Aortic smooth muscle cell (primary cell): ENCODE measurements around a stretch of chr1.

DNA sequence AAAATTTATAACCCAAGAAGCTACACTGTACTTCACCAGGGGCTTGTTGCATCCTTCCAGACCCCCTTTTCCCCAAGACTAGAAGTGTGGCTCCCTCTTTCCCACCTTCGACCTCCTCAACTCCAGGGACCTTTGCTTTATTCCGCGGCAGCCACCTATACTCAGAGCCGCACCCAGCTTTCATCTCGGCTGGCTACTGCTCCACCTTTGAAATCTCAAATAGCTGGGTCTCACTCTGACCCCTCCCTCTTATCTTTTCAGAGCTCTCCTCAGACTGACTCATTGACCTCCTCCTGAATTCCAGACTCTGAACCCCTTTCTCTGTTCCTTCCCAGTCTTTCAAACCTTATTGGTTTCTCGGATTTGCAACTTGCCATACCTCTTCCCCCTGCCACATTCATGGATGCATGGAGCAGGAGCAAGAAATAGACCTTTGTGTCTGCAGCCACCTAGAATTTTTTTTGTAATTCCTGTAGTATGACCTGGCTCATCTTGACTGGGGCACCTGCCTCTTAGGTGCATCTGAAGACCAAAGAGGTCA, 144.7 kb upstream of the JUN start:
- RRBS: no CpG with 5 or more reads among the region's 6 CpGs

DNA sequence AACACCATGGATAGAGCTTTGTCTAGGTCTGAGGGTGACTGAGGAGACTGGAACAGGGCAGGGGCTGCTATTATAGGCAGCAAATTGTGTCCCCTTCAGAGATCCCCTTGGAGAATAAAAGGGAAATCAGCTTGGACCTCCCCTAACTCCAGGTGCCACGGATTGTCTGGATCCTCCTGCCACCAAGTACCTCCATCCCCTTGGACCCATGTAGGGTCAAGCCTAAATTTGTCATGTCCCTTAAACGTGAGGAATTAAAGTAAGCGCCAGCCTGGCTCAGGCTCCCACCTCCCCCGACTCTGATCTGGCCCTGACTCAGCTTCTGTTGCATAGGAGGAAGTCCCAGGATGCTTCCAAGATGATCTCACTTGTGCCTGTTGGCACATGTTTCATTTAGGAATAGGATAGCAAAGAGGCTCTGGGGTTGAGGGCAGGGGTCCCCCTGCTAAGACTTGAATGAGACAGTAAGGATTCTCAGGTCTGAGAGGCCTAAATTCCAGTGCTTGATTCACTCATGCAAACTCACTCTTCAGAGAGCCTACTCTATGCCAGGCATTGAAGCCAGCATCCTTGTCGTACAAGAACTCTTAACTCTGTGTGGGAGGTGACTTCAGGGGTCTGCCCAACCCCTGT, 231.9 kb upstream of the JUN start:
- RRBS: no CpG with 5 or more reads among the region's 5 CpGs

DNA sequence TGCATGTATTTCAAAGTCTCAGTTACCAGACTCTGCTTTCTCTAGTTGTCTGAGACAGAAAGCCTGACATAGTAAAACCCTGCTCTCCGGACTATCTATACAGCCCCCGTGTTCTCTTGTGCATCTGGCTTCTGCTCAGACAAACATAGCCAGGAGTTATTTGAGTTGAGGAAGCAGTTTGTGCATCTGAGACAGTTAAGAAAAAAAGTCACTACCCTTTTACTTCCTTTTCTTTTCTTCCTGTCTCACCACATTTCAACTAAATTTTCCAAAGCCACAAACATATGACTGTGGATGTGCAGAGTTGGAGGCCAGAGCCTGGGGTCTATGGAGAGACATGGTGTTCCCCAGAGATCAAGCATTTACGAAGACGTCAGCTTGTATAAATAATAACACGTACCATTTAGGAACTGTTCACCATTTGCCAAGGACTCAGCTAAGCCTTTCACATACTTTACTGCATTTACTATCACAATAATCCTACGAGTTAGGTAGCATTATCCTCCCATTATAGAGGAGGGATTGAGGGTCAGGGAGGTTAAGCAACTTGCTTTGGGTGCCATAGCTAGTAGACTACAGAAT, 158.4 kb upstream of the FGGY start:
- RRBS: no CpG with 5 or more reads among the region's 6 CpGs

DNA sequence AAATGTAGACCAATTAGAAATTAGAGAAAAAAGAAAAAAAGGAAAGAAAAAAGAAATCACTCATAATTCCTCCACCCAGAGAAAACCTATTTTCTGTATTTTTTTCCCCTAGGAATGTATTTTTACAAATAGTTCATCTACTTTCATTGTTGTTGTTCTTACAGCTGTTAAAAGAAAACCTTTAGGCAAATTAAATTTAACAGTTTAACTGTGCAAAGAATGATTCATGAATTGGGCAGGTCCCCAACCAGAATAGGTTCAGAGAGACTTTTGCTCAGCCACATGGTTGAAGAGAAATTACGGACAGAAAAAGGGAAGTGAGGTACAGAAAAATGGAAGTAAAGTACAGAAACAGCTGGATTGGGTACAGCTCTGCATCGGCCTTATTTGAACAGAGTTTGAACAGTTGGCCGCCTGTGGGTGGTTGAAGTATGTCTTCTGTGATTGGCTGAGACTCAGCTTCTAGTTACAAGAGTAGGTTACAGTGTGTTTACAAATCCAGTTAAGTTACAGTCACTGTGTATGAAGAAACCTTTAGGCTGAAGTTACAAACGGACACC, 210.0 kb downstream of the FGGY start:
- RRBS: no CpG with 5 or more reads among the region's 4 CpGs

DNA sequence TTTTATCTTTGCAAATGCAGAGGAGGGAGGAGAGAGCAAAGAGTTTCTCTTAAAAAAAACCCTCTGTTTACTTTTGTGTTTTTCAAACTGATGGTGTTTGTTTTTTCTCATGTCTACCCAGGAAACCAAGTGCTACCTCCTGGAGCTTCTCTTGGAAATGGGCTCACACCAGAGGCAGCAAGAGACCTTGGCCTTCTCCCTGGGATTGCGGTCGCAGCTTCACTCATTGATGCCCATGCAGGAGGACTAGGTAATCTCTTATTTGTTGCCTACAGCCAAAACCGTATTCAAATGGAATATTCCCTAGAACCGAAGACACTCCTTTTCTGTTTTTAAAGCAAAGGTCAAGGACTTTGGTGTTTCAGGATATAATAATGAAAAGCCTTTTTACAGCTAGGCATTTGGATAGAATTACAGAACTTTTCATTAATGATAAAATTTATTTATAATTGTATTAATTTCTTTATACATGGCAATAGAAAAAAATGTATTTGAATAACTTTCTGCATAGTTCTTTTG, 215.4 kb downstream of the FGGY start:
- RRBS: no CpG with 5 or more reads among the region's 4 CpGs

- RRBS: no CpG with 5 or more reads among the region's 6 CpGs
These were observed 253.0 kb downstream of the FGGY start for GRCh38 chr1:59549698-59550545.

DNA sequence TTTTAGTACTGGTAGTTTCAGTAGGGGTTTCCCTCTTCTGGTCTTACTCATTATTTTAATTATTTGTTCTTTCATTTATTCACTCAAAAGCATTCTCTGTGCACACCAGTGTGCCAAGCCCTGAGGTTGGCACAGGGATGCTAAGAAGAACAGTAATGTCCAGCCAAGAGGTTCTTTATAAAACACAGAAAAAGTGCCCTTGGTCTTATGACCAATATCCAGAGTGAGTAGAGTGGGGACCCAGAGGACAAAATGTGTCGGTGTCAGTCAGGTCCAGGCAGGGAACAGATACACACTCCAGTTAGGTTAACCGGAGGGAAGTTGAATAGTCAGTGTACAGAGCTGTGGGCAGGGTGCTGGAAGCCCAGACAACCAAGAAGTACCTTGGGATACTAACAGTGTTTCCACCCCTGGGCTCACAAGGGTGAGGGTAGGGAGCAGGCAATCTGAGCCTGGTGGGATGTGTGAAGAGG, 143.7 kb upstream of the HOOK1 start:
- RRBS: no CpG with 5 or more reads among the region's 2 CpGs

DNA sequence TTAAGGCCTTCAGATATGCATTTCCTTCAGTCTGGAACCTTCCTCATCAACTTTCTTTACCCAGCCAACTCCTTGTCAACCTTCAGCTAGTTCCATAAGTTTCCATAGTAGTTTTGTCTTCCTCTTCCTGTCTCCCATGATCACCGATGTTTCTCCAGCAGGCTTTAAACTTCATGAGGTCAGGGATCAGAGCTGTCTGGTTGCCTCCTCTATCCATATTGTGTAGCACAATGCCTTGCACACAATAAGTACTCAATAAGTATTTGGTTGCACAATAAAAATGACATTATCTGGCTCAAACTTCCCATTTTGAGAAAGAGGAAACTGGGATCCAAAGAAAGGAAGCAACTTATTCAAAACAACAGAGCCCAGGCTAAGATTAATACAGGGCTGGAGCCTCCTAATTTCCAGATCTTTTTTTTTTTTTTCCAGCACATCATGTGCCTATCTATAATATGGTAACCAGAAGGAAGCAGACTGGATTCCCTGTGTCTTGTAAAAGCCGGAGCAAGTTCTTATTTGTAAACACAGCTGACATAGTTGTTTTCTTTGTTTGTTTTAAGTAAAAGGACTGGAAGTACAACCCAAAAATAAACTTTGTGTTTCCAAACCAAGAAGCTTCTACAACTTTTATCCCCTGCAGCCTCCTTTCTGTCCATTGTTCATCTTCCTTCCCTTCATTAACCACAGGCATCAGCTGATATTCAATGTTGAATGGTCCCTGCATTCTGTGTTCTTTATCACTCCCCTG, 71.4 kb upstream of the HOOK1 start:
- RRBS: no CpG with 5 or more reads among the region's 2 CpGs

DNA sequence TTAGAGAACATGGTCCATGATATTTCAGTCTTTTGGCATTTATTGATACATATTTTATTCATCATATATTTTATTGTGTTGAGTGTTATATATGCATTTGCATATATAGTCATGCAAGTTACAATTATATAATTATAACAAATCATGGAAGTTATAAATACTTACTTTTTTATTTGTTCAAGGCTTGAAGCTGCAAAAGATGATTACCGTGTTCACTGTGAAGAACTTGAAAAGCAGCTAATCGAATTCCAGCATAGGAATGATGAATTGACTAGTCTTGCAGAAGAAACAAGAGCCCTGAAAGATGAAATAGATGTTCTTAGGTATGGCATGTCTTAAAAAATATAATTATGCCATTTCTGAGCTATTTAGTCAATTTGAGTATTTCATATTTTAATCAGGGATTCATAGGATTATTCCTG, 32.1 kb downstream of the HOOK1 start:
- RRBS: no CpG with 5 or more reads among the region's 2 CpGs

GRCh38 chr1:60274337-60274689, 200.7 kb upstream of the C1orf87 start:
- RRBS: no CpG with 5 or more reads among the region's 3 CpGs

- RRBS: no CpG with 5 or more reads among the region's 5 CpGs
These were observed 201.2 kb upstream of the C1orf87 start for GRCh38 chr1:60274741-60275136.

DNA sequence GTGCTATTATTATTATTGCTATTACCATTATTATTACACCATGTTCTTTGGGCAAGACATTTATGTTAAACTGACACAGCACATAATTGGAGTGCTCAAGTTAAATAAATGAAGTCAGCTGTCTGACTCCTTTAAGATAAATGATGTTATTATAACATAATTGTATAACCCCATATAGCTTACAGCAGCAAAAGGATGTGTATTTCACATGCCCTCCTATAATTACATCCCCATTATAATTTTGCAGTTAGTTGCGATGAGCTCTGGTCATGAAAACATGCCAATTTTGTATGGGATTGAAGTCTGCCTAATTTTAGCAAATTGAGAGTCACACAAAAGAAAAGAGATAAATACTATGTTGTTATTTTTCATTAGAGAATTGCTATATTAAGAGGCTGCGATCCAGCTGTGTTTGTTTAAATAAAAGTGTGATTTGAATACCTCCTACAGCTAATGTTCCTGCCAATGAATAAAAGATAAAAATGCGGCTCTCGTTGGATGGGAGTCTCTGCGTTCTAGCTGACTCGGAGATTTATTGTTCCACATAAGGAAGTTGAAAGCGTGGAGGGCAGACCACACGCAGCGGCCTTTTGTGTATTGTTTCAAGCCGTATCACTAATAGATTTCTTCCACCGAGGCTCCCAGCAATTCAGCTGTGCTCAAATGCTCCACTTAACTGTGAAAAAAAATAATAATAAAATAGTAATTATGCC, 461.0 kb upstream of the NFIA start:
- RRBS: no CpG with 5 or more reads among the region's 11 CpGs

DNA sequence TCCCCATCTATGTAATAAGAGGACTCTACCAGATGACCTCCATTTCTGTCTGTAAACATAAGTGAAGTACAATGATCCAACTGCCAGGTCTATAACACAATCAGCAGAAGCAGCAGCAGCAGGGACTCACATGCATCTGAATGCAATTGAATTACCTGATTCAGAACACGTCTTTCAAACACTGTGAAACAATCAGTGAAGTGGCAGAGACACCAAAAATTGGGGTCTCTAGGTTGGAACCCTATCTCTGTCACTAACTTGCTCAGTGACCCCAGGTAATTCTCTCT, 225.6 kb upstream of the NFIA start:
- RRBS: no CpG with 5 or more reads among the region's 1 CpG

DNA sequence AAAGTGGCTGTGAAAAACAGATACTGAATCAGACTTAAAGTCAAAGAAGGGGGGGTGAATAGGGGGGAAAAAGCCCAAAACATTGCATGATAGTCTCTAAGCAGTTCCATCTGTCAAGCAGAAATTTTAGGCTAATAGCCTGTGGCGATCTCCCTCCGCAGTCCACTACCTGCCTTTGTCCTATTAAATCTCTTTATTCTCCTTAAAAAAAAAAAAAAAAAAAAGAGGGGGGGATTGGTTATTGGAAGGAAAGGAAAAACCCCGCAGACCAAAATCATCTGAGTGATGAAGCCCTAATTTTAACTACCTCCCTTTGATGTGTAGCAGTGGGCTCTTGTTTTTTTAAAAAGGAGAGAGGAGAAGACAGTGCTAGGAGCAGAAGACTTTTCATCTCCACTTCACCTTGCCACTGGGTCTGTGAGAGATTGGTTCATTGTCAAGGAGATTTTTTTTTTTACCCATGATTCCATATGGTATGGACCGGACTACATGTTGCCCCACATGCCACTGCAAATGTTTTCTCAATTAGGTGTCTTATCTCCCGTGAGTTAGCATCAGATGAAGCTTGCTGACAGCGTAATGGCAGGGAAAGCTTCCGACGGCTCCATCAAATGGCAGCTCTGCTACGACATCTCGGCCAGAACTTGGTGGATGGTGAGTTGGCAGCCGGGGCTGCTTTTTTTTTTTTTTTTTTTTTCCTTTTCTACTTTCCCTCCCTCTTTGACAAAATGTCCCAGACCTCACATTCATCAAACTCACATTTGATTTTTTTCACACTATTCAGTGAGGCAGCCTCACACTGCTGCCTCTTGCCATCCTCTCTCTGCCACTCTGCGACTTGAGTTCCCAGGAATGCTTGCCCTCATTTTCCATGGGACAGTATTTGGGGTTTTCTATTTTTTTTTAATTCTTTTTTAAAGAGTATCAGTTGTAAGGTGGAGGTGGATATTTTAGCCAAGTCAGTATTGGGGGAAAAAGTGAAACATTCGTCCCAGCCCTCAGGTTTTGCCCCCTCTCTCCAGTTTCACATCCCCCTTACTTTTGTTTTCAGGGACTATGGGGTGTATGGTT, 217.2 kb upstream of the NFIA start:
- RRBS: no CpG with 5 or more reads among the region's 13 CpGs

DNA sequence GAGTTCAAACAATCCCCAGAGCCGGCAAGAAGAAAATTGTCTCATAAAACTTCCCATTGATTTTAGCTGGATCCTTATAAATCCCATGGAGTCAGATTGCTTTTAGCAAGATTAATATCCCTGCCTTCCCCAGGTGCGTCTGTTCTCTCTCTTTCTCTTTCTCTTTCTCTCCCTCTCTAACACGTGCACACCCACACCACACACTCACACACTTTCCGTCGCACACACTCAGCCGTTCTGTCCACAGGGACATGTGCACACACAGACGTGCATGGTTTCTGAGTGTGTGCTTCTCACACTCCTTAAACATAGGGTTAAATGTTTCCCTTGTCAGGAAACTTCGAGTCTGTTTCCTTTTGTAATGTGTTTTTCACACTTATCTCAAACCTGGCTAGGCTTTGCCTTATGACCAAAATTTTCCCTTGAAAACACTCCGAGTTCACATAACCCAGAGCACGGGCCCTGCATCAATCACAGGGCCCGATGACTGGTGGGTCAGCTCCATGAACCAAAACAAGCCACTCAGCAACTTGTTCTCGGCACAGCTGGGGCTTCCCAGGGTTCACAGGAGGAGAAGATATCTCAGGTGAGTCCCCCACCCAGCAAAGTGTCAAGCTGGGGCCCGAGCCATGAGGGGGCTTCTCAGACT, 98.5 kb upstream of the NFIA start:
- RRBS: no CpG with 5 or more reads among the region's 13 CpGs

DNA sequence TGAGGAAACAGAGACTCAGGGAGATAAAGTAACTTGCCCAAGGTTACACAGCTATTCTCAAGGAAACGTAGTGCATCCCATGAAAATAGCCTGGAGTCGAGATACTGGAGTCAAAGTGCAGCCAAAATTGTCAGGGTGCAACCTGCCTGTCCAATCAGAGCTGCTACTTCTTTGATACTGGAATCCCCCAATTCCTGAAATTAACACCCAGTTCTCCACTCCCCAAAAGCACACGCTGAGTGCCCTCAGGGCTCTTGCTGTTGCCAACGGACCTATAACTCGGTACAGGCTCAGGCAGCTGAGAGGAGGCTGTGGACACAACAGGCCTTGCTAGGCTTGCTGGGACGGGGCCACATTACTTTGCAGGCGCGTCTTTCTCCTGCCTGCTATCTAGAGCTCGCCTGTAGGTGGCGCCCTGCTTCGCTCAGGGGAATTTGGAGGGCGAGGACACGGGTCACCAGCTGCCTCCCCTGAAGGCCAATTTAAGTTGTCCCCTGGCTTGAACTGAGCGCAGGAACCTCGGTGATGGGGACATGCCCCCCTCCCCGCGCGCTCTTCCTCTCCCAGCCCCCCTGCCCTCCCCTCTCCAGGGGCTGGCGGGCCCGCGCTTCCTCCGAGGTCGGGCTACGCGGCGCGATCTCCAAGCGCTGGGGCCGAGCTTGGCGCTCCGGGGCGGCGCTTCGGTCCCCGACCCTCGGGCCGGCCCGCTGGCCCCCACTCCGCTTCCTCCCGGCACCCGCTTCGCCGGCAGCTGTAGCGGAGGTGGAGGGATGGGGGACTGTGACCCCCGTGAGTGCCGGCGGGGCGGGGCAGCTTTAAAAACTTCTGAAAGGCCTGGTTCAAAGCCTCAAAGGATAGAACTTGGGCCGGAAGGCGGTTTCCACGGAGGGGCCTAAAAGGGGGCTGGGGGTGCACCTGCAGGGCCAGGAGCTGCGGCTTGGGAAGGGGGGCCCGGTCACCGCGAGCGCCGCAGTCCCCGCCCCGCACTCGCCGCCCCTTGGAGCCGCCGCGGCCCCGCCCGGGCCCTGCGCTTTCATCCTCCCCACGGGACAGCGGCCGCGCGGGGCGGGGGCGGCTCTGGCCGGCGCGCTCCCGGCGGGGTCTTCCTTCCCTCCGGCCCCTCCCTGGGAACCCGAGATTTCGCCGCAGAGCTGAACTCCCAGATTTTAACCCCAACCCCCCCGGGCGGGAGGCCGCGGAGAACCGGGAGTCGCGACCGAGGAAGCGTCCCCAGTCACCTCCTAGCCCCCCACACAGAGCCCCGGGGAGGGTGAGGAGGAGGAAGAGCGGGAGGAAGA, 32.3 kb upstream of the NFIA start:
- RRBS: 2% methylated on average over 44 of the region's 94 CpGs

- RRBS: 1% methylated on average over 14 of the region's 43 CpGs
These were observed 31.3 kb upstream of the NFIA start for GRCh38 chr1:61050956-61051625.

DNA sequence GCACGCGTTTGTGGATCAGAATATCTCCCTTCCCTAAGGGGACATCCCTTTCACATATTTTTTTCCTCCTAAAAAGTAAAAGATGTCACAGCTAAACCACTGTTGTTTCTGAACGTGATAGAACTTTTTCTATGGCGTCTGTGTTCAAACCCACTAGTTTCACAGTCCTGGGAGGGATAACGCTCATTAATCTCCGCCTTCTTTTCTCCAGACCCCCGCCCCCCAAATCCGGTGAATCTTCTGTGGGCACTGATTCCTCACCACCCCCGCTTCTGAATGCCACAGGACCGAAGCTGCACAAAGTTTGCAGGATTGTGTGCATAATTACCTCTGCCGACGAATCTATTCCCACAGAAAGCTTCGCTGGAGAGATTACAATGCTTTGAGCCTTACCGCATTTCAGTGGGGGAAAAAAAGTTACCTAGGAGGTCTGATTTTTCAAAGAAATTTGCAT, 846 bp upstream of the NFIA start:
- RRBS: no CpG with 5 or more reads among the region's 14 CpGs

- RRBS: no CpG with 5 or more reads among the region's 5 CpGs
These were observed 16.7 kb downstream of the NFIA start for GRCh38 chr1:61098903-61099644.

DNA sequence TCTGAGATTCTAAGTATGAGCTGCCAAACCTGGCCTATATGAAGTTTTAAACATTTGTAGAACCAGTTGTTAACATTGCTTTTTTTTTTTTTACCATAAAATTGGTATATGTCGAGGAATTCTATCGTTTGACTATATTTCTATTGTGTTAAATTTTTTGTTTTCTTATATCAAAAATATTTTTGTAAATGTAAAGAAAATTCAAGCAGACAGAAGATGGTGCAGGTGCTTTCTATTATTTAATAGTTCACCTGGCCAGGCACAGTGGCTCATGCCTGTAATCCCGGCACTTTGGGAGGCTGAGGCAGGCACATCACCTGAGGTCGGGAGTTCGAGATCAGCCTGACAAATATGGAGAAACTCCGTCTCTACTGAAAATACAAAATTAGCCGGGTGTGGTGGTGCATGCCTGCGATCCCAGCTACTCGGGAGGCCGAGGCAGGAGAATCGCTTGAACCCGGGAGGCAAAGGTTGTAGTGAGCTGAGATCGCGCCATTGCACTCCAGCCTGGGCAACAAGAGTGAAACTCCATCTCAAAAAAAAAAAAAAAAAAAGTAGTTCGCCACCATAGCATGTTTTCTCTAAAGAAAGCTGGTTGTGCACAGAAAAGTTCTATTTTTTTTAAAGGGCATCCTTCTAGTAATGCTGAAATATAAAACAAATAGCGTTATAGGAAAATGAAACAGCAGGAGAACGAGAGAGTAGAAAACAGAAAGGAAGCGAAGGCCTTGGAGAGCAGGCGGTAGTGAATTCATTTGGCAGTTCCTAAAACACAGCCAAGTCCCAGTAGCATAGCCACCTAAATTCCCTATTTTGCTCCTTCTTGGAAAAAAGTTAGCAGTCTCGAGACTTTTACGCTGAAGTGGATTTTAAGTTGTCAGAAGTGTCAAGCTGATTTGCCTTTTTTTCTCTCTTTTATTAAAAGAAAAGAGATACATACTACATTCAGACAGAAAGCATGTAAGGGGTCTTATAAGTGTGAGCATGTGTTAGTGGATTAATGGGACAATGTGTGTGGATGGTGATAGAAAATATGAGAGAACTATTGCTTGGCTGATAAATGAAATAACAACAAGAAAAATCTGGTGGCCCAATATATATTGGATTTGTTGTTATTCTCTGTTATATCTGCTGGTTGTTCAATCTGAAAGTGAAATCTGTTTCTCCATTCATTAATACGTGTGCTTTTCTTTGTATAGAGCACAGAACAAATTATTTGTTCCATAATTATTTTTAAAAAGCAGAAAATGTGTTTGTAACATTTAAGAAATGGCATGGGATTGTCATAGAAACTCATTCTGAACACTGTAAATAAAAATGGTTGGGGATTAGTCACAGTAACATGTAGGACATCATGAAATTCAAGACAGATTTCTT, 19.0 kb downstream of the NFIA start:
- RRBS: no CpG with 5 or more reads among the region's 22 CpGs